A673 (cell line): ENCODE data around the gene KIF1A.

DNA sequence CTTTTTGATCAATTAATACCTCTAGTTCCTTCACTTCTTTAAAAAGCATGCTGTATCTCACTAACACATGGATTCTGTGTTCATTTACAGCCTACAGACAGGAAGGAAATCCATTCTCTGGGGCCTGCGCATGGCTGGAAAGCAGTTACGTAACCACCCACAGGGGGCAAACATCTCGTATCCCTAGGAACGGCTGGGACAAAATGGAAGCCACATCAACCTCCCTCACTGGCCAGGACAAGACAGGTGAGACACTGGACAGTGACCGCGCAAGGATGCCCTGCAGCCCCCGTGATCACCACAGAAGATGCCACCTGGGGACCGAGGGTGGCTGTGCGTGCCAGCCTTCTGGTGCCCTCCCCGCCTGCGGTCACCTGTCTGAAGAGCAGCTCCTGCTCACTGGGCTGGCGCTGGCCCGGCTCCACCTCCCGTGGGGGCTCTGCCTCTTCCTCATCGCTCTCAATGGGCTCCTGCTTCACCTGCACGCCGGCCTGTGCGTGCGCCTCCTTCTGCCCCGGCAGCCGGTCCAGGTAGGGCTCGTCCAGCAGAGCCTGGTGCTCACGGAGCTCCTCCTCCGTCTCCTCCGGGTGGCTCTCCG is 266.9 kb downstream of the TWIST2 start:
- PRO-cap: no peak

GRCh38 chr2:239120507-239121124 is 272.7 kb downstream of the TWIST2 start:
- PRO-cap: no peak

- PRO-cap: no peak
Measured at GRCh38 chr2:239129546-239129745, 271.4 kb downstream of the HDAC4 start.

- PRO-cap: no peak
Measured at GRCh38 chr2:239189764-239190330, 211.0 kb downstream of the HDAC4 start.

DNA sequence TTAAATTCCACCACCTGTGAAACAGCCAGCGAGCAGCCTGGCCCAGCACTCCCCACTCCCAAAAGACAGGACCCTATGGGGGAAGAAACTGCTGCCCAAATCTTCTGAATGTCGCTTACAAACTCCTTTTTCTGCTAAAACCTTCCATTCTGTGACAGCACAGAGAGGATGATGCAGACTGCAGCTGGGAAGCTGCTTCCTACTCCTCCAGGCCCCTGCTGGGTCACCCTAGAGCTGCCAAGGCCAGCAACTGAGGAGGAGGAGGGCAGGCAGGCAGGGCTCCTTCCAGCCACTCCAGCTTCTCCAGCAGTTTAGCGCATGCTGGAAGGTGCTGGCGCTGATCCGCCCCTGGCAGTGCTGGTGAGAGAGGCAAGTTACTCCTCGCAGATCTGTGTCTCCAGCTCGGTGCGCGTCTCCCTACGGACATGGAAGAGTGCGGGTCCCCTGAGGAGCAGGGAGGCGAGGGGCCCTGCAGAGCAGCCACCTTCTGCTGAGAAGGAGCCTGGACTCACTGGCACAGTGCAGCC is 206.2 kb downstream of the HDAC4 start:
- PRO-cap: no peak

DNA sequence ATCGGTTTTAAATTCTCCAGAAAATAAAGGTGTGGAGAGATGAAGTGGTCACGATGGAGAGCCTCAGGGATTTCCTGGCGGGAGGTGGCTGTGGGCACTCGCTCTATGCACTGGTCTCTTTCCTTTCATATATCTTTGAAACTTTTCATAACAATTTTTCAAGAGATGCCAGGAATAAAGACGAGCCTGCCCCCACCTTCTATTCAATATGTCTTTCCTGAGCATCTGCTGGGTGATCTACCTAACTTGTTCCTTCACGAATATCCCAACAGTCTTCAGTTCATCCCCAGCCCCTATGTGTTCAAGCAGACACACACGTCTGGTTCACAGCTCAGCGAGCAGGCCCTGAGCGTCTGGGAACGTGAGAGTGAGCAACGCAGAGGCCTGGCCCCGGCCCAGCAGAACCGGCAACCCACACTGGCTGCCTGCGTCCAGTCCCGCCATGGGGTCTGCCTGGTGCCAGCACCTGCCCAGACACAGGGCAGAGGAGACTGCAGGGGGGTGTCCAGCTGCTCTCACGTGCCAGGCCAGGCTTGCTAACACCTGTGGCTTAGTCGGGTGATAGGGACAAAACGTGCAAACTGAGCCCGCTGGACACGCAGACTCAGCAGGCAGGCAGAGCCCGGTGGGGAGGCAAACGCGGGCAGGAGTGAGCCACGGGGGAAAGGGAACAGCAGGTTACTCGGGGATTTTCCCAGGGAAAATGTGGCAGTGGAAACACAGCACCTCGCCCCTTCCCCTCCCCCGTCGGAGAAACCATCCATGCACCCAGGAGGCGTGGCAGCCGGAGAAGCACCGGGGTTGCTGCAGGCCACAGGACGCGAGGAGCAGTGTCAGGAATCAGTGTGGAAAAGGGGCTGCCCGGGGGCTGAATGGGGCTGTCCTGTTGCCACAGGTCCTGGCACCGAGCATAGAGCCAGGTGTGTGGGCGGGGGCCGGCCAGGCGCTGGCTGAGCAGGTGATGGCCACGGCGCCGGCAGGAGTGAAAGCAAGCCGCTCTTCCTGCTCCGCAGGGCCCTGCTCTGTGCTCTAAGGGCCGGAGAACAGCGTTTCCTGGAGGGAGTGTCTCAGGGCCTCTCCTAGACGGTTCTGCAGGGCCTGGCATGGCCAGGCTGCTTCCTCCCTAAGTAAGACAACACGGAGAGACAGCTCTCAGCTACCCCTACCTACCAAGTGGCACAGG is 154.8 kb downstream of the HDAC4 start:
- PRO-cap: no peak

GRCh38 chr2:239276254-239277586 is 124.1 kb downstream of the HDAC4 start:
- PRO-cap: no peak

DNA sequence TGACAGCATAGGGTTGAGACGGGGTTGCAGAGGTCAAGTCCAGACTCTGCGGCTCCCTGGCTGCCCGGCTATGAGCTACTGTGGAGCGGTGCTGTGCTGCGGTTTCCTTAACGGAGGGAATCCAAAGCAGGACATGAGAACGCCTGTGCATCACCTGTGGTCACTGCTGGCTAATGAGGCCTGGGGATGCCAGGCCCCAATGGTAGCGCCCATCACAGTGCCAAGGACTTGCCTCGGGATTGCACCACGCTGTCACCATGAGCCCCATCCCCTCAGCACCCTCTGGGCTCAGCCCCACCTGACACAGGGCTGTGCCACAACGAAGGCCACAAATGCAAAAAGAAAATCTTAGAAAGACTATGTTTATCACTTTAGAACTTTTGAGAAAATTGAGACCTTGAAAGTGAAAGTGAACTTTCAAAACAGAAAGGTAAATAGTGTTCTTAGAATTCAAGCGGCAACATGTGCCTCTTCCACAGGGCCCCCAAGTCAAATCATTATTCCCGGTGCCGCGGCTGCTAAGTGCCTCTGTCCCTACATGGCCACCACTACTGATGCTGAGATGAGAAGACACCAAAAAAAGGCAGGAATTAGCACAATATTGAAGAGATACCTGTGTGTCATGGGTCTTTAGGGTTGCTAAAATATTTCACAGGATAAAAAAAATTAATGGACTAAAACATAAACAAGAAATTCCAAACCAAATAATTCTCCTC is 103.2 kb downstream of the HDAC4 start:
- PRO-cap: no peak

- PRO-cap: no peak
Measured at GRCh38 chr2:239331225-239332114, 69.3 kb downstream of the HDAC4 start.

- PRO-cap: no peak
Measured at GRCh38 chr2:239381562-239382289, 19.1 kb downstream of the HDAC4 start.

DNA sequence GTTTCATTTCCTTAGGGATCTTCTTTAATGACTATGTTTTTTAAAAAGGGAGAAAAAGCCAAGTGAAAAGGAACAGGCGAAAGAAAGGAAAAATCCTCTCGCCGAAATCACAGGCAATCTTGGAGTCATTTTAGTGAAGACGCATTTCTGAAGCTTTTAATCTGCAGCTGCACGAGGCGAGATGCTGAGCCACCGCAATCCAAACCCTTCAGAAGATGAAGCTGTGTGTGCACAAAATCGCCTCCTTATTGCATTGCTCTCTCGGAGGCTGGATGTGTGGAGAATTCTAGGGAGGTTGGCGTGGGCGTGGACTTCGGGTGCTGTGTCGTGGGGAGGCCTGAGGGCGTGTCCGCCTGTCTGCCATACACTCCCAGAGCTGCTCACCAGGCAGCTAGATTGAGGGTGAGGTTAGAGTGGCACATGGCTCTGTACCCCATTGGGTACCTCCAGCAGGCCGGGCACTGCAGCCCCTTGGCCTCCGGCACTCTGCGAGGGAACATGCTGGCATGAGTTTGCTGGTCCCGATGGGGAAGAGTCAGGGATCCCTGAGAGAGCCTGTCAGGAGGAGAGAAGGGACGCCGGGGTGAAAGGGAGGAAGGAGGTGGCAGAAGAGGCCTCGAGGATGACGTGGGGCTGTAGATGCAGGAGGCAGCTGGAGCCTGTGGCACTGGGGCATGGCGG is 38.6 kb upstream of the HDAC4 start:
- PRO-cap: no peak

DNA sequence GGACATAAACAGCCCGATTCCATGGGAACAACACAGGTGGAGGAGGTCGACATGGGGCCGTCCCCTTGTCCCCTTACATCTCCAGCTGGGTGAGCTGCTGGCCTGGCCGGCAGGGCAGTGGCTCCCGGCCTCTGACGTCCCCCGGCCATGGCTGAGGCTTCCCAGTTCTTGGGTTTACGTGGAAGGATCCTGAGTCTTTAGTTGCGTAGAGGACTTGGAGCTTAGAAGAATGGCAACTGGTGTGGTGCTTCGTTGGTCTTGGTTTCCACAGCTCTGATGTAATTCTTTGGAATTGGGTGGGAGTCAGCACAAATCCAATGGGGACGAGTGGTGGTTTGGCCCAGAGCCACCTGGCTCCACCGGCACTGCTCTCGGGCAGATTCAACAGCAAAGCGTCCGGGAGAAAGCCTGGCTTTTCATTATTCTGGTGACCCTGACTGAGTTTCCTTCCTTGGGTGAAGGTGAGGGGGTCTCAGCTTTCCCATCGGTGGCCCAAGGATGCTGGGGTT is 98.4 kb upstream of the HDAC4 start:
- PRO-cap: no peak

DNA sequence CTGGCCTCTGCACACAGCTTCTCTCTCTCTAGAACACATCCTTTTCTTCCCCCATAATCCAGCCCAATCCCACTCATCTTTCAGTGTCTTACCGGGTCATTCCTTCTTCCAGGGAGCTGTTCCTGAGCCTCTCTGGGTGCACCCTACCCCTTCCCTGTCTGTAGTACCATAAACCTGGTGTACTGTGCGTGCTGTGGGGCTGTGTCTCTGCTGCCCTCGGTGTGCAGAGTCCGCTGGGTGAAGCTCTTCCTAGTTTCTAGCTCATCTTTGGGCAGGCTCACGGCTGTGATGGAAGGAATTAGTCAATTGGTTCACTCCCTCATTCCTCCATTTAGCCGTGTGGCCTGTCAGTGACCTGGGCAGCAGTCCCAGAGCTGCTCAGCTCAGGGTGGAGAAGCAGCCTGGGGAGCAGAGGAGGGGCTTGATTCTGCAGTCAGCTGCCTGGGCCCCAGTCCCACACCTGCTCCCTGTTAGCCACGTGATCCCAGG is 133.0 kb upstream of the HDAC4 start:
- PRO-cap: no peak

- PRO-cap: no peak
Measured at GRCh38 chr2:239756629-239757294, 268.4 kb downstream of the NDUFA10 start.

DNA sequence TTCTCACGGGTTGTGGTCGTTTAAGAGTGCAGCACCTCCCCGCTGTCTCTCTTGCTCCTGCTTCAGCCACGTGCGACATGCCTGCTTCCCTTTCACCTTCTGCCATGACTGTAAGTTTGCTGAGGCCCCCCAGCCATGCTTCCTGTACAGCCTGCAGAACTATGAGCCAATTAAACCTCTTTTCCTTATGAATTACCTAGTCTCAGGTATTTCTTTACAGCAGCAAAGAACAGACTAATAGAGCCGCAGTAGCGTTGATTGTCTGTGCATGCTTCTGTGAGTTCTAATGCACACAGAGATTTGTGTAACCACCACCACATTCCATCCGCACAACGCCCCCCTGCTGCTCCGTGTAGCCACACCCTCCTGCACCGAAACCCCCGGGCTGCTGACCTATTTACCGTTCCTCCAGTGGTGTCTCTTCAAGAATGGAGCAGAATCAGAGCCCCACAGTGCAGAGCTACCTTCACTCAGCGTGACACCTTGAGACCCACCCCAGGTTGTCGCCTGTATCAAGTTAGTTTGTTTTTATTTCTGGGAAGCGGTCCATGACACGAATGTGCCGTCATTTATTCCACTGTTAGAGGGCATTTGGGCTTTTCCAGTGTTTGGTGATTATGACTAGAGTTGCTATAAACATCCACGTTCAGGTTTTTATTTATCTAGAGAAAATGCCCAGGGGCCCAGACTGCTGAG is 267.0 kb downstream of the NDUFA10 start:
- PRO-cap: no peak

DNA sequence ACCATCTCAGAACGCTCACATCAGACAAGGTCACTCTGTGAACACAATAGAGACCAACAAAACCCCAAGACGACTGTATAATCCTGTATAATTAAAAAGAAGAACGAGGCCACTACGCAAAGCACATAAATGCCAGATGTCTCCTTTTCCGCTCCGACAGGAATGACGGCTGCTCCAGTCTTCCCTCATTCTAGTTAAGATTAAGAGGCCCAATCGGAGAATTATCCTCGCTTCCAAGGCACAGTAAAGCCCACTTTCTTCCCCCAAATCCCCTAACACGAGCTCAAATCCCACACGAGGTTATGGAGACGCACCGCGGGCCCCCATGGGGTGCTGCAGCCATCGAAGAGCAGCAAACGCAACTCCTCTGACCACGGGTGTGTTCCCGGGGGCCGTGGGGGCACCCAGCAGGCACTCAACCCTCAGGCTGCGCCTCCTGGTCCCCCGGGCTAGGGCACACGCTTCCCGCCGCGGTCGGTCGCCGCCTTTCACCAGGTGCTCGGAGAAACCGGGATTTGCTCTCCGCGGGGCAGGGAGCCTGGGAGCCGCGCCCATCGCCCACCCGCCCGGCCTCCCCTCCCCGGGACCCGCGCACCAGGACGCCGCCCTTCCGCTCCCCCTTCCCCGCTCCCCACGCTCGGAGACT is 425 bp downstream of the COPS9 start:
- PRO-cap: no peak

DNA sequence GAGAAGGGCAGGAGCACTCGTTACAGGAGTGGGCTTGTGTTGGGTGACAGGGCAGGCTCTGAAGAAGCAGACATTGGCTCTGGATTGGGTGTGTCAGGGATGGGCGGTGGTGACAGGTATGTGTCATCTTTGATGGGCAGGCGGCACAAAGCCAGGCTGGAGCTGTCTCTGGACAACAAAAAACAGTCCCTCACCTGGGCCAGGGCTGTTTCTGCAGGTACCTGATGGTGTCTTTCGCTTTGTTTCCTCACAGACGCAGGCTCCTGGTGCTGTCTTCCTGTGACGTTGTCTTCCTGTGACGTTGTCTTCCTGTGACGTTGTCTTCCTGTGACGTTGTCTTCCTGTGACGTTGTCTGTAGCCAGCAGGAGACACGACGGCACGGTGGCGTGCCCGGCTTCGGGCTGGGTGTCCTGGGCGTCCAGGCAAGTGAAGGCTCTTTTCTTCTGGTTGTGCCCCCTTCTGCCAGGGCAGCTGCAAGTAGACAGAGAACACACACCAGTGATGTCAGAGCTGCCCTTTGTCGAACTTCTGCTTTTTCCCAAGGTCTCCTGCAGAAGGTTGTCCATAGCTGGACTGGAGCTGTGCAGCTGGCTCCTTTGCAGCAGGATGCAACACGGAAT is 20.9 kb downstream of the GPR35 start:
- PRO-cap: no peak

DNA sequence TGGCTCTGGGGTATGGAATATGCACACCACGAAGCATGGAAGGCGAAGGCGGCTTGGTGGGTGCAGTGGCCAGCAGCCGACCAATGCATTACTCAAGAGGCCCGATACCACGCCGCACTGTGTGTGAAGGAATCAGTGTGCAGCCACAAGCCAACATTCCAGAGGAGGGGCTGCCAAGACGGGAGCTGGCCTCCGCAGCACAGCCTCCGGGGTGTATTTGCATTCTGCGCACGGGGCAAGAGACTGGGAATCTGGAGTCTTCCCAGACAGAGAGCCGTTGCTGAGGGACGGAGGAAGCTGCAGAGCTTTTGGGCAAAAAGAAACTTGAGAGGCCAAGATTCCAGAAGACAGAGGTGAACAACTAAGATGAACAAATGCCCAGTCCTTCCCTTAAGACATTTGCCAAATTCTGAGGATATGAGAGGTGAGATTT is 19.7 kb downstream of the KIF1A start:
- PRO-cap: no peak

- PRO-cap: bidirectional peak, plus-strand start at chr2:240820316, minus-strand start at chr2:240820219; bidirectional peak, plus-strand start at chr2:240820755, minus-strand start at chr2:240820816
Measured at GRCh38 chr2:240820049-240820932, at the start of gene KIF1A. Gene KIF1A, minus strand, starts transcription at chr2:240820219.

- PRO-cap: no peak
Measured at GRCh38 chr2:240880199-240880490, 11.5 kb downstream of the AGXT start.